ENCODE data around the genes PLA2G2F and ALPL.

- PRO-cap, 2 experiments, result no peak in any of the 2 experiments
Observed at GRCh38 chr1:19815571-19816699, 852 bp upstream of the RNF186 start.

- PRO-cap, 2 experiments, result no peak in any of the 2 experiments
Observed at GRCh38 chr1:20093714-20094420, 23.9 kb downstream of the PLA2G5 start.

- PRO-cap, 2 experiments, result no peak in any of the 2 experiments
Observed at GRCh38 chr1:20139055-20139448, at the start of gene PLA2G2F. Gene PLA2G2F, plus strand, starts transcription at chr1:20139323.

- PRO-cap, 2 experiments, result no peak in any of the 2 experiments
Observed at GRCh38 chr1:20211508-20212062, 25.3 kb upstream of the PLA2G2C start.

DNA sequence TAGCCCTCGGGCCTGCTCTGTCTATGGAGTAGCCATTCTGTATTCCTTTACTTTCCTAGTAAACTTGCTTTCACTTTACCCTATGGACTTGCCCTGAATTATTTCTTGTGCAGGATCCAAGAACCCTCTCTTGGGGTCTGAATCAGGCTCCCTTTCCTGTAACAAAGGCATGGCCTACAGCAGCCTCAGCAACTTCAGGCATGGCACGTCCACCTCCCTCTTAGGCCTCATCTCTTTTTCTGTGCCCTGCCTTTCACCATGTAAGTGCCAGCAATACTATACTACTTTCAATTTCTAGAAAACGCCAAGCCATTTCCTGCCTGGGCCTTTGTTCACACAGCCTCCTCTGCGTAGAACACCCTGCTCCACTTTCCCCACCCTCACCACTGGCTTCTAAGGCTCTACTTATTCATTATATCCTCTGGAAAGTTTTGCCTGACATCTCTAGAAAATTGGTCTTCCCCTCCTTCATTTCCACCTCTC lies 41.8 kb upstream of the VWA5B1 start:
- PRO-cap, 2 experiments, result no peak in any of the 2 experiments

DNA sequence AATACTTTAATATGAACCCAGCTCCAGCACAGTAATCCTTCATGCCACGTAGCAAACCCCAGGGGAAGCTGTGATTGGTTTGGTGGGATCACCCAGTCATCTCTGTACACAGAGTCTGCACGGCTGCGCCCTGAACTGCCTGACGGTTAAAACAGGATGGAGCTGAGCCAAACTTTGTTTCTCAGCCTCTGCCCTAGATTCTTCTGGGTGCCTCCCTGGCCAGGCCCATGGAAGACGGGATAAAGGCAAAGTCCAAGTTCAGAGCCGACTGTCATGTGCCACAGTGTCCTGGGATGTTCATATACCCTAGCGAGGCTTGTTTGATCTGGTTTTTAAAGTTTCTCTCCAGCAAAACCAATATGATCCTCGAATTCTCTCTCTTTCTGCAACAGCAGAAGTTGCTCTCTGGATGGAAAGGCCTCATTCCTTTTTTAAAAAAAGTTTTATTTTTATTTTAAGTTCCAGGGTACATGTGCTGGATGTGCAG lies 40.0 kb upstream of the VWA5B1 start:
- PRO-cap, 2 experiments, result no peak in any of the 2 experiments

GRCh38 chr1:20475888-20476879 lies 9.8 kb downstream of the CAMK2N1 start:
- PRO-cap, 2 experiments, result no peak in any of the 2 experiments

DNA sequence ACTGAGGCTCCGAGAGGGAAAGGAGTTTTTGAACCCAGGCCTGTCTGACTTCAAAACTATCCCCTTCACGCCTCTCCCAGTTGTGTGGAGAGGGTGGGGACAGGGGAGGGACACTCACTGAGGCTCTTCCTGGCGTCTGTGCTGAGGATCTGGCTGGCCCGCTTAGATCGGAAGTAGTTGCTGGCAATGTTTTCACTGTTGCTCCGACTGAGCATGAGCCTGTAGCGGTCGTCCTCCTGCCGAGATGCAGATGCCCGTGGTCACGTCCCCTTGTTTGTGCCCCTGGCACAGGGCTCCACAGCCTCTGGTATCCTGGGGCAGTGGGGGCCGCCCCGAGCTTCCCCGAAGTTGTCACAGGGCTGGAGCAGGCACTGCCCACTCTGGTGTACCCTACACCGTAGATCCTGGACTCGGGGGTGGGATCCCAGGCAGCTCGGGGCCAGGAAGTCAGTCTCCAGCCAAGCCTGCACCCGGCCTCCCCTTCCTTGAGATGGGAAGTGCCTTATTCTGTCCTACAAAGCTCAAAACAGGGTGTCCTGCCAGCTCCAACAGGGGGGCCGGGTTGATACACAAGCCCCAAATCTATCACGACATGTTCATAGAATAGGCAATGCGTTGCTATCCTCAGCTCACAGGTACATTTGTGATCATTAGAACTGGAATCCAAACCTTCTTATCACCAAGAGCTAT lies 5.1 kb upstream of the DDOST start:
- PRO-cap, 2 experiments, result peak in 1 of 2 experiments; most common plus-strand start position 198 of the sequence (in 1)

GRCh38 chr1:20684094-20684532 lies 22.9 kb upstream of the DDOST start:
- PRO-cap, 2 experiments, result no peak in any of the 2 experiments

GRCh38 chr1:21069483-21069861 lies 107.2 kb downstream of the EIF4G3 start:
- PRO-cap, 2 experiments, result no peak in any of the 2 experiments

DNA sequence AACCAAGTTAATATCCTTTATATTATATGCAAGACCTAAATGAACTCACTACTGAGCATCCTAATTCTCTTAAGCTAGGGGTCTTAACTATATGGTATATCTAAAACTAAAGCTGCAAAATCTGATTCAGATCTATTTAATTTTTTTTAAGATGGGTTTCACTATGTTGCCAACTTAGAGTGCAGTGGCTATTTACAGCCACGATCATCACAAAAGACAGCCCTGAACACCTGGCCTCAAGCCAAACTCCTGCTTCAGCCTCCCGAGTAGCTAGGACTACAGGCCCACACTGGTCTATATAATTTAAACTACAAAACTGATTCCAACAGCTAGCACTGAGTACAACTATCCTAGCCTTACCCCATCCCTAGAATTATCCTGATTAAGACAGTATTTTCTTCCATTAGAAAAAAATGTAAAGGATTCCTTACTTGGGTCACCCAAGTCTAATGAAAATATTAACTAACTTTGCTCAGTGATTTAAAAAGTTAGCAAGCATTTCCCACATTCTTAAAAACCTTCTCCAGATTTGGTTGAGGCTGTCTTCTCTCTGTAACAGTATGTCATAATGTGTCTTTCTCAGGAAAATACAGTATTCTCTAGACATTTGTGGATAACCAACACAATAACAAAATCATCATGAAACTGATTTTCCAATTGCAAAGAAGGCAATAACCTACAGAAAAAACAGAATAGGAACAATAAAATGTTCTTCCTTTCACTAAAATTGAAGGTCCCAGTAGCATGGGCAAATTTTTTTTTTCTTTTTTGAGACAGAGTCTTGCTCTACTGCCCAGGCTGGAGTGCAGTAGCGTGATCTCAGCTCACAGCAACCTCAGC lies 36.9 kb downstream of the EIF4G3 start:
- PRO-cap, 2 experiments, result no peak in any of the 2 experiments

- PRO-cap, 2 experiments, result no peak in any of the 2 experiments
Observed at GRCh38 chr1:21311166-21311464, 20.9 kb upstream of the ECE1 start.

DNA sequence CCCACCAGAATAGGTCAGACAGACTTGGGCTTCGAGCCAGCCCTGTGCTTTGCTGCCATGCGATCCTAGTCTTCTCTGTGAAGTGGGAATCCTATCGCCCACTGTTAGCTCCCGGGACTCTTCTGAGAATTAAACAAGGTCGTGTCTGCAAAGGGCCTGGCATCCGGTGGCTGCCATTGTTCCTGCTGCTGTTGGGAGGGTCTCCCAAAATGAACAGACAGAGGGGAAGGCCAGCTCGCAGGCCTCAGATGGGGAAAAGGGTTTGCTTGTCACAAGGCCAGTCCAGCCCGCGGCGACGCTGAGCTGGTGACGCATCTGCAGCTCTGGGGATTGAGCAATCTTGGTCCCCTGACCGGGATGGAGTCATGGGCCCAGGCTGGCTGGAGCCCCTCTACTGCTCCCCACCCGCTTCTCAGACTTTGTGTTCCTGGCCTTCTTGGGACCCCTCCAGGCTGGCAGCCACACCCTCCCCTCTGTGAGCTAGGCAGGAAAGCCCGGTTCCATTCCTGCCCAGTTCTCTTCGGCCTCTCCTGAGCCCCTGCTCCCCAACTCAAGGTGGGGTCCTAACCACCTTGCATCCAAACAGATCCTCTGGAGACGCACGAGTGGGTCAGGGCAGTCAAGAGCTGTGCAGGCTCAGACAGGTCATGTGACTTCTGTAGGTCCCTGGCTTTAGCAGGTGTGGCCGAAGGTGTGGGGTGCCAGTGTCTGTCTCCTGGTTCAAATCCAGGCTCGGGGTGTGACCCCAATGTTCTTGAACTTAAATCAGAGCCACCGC lies 27.1 kb upstream of the ECE1 start:
- PRO-cap, 2 experiments, result no peak in any of the 2 experiments

DNA sequence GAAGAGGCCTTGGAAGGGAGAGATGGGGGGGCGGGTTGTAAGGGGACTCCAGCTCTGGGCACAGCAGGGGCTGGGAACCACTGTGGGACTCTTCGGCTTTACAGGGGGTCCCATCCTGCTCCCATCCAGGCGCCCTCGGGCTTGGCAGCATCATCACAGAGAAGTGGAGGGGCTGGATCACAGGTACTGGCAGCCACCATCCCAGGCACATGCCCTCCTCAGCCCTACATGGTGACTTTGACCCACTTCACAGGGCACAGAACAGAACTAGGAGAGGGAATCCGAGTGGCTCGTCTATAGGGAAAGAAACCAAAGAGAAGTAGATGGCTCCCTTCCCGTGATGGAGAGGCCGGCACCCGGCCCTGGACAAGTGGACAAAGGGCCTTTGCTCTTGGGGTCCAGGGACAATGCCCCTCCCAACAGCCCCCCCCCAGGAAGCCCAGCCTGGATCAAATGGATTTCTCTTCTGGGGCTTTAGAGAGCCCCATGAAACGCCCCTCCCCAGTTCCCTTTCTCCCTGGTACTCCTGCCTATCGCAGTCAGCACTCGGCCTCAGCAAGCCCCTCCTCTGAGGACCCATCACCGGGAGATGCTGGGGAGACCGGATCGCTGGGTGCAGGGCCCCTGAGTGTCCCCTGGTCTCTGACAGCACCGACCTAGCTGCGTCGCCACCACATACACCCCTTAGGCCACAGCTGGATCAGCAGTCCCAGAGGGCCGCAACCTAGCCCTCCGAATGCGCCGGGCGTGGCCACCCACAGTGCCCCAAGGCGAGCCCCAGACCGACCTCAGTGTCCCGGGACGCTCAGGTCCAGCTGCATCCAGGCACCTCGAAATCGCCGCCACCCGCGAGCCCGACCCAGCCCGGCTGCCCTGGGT lies 54.1 kb upstream of the ECE1 start:
- PRO-cap, 2 experiments, result peak in 1 of 2 experiments; most common minus-strand start position 368 of the sequence (in 1)

GRCh38 chr1:21440735-21441158 lies 810 bp downstream of the NBPF3 start:
- PRO-cap, 2 experiments, result no peak in any of the 2 experiments

- PRO-cap, 2 experiments, result no peak in any of the 2 experiments
Observed at GRCh38 chr1:21509335-21510138, at the start of gene ALPL. Gene ALPL, plus strand, starts transcription at chr1:21509423.

DNA sequence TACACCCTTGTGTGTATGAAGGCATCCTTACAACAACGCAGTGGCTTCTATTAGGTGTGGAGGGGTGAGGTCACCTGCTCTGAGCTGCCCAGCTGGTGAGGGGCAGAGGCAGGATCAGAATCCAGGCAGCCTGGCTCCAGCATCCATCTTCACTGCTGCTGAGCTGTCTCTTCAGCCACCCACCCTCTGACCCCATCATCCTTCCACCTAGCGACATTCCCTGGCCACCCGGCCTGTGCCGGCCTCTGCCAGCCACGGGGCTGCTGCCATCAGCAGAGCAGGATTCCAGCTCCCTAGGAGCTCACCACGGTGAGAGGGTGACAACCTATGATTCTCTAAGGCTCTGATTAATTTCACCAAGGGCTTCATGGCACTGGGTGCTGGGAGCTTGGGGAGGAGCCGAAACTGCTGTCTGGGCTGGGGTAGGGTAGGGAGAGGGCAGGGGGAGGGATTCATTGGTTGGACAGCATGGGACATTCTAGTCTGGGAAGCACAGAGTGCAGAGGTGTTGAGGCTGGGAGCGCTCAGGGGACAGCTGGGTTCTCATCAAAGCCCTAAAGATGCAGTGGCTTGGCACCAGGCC lies 32.2 kb downstream of the ALPL start:
- PRO-cap, 2 experiments, result no peak in any of the 2 experiments

DNA sequence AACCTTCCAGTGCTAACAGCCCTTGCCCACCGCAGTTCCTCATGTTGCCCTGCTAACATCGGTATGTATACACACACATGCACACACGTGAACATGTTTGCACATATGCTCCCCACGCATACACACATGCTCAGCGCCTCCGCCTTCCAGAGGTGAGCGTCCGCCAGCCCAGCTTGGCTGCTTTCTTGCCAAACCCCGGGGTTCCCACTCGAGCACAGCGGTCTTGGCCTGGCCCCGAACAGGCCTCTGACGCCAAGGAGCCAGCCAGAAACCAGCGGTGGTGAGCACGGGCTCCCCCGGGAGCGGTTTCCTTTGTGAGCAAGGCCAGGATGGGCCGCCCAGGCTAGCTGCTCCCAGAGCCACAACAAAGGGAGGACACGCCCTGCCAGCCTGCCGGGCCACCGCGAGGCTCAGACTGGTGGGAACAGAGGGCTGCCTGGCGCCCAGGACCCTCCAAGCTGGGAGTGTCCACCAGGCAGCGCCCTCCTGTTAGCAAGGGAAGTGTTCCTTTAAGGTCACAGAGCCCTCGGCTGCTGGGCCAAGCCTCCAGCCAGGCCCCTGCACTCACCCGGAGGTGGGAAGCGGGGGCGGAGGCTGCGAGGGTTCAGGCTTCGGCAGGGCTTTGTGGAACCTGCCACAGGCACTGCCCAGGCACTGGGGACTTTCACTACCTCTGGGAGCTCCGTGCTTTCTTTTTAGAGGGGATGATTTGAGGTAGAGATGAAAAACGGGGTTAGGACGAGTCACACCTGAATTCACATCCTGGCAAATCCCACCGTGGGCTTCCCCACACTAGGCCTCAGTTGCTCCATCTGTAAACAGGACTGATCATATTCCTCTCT lies 65.5 kb downstream of the ALPL start:
- PRO-cap, 2 experiments, result no peak in any of the 2 experiments

DNA sequence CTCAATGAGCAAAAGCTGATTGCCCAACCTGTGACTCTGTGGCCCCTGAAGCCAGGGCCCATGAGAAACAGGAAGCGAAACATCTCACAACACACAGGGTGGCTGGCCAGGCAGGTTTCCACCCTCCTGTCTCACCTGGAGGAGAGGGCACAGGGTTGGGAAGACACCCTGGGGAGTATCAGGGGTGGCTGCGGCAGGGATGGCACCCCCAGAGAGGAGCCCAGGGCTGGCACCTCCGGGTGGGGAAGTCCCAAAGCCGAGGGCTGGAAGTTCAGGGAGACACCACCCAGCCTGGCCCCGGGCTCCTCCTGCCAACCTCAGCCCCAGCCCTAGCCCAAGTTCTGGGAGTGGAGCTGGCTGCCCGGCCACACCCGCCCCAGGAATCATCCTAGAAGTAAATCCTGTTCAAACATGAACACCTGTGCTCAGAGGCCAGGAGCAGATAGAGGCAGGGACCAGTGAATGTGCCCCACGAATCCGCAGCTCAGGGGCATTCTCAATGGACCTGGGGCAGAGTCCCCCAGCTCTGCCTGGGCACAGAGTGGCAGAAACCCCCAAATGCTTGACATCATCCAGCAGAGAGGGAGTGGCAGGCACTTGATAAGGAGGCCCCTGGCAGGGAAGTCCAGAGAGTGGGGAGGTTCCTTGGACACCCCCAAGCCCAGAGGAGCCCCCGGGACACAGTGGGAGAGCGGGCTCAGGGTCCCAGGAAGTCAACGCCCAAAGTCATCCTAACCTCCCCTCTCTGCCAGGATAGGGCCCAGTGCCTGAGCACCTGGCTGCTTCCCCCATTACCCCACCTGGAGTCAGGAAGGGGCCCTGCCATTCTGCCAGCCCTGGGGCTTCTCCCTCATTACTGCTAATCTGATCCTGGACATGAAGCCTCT lies 54.4 kb downstream of the RAP1GAP start:
- PRO-cap, 2 experiments, result no peak in any of the 2 experiments

GRCh38 chr1:21659022-21659796 lies 9.9 kb downstream of the RAP1GAP start:
- PRO-cap, 2 experiments, result no peak in any of the 2 experiments

All from psoas muscle (tissue), 2 donors.